Sigmoid colon (tissue), 4 donors: Measurements from ENCODE around the genes PSME2, GMPR2 and LTB4R2.

- PRO-cap, result bidirectional peak, plus-strand start at chr14:24141839, minus-strand start at chr14:24141643
- RAMPAGE, long total RNA, 4 experiments, result no peak in any of the 4 experiments
These were observed 307 bp upstream of the EMC9 start for GRCh38 chr14:24141670-24142125.

GRCh38 chr14:24146461-24147415 is at the start of gene PSME2:
Gene PSME2 (minus strand): TSS chr14:24146610.
- PRO-cap, result bidirectional peak, plus-strand start at chr14:24146751, minus-strand start at chr14:24146610
- RAMPAGE, long total RNA, 4 experiments, result start-site peak on the minus strand in 4 of 4 experiments, at chr14:24146593-24147306 at its widest, 15 to 867 reads per replicate

- PRO-cap, result no peak
- RAMPAGE, long total RNA, 4 experiments, result no peak in any of the 4 experiments
These were observed 5.2 kb upstream of the REC8 start for GRCh38 chr14:24166682-24167128.

DNA sequence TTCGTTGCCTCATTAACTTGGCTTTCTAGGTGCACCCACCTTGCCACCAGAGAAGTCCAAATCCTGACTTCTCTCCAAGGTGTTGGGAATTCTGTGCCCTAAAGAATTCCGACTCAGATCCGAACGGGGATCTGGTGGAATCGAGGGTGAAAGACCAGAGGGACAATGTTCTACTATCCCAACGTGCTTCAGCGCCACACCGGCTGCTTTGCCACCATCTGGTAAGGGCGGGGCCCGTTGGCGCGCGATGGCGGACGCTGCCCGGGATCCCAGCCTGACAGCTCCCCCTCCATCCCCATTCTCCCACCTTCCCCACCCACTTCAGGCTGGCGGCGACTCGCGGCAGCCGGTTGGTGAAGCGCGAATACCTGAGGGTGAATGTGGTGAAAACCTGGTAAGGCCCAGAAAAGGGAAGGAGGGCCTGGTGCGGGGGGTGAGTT is 528 bp downstream of the REC8 start:
- PRO-cap, result no peak
- RAMPAGE, long total RNA, 4 experiments, result no peak in any of the 4 experiments

GRCh38 chr14:24177614-24178109 is 5.8 kb downstream of the REC8 start:
- PRO-cap, result no peak
- RAMPAGE, long total RNA, 4 experiments, result no peak in any of the 4 experiments

DNA sequence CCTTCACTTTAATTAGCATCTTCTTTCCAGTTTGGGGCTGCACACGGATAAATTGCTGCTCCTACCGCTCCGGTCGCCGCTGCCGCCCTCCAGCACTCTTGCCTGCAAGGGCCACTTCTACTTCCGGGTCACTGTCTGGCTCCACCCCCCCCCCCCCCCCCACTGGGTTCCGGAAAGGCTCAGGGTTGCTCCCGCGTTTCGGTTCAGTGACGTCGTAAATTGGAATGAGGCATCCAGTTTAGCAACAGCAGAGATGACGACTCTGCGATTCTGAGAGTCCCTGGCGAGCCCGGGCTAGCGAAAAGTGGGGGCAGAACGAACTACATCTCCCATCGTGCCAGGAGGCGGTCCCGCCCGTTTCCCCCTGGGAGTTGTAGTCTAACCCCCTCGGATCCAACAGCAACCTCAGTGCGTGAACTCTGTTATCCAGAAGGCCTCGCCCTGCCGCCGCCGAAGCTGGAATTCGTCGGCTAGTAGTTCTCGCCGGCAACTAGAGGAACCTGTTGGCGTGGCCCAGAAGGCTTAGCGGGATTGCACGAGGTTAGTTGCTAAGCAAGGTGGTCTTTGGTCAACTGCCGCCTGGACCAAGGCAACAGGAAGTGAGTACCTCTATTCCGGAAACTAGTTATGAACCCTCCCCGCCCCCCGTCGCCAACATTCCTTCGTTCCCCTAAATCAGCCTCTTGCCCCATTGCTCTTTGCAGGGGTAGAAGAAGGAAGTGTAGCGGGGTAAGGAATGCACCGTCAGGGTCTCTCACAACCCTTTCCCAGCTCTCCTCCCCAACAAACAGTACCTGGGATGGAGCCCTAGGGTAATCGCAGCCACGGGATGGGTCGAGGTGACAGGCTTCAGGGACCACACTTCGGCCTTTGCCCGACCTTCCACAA is at the start of gene GMPR2:
Gene GMPR2, plus strand, starts transcription at position 681 of the 888 bp plus-strand sequence.
- PRO-cap, result bidirectional peak, plus-strand start at position 209 of the sequence, minus-strand start at position 81 of the sequence
- RAMPAGE, long total RNA, 4 experiments, result start-site peak on the plus strand in 4 of 4 experiments, centred at positions 228 to 692 of the sequence, 13 to 88 reads per replicate; start-site peak on the minus strand in 4 of 4 experiments, centred at positions 79 to 105 of the sequence, 564 to 2,040 reads per replicate

GRCh38 chr14:24243255-24243916 is 963 bp upstream of the TINF2 start:
- PRO-cap, result no peak
- RAMPAGE, long total RNA, 4 experiments, result no peak in any of the 4 experiments

DNA sequence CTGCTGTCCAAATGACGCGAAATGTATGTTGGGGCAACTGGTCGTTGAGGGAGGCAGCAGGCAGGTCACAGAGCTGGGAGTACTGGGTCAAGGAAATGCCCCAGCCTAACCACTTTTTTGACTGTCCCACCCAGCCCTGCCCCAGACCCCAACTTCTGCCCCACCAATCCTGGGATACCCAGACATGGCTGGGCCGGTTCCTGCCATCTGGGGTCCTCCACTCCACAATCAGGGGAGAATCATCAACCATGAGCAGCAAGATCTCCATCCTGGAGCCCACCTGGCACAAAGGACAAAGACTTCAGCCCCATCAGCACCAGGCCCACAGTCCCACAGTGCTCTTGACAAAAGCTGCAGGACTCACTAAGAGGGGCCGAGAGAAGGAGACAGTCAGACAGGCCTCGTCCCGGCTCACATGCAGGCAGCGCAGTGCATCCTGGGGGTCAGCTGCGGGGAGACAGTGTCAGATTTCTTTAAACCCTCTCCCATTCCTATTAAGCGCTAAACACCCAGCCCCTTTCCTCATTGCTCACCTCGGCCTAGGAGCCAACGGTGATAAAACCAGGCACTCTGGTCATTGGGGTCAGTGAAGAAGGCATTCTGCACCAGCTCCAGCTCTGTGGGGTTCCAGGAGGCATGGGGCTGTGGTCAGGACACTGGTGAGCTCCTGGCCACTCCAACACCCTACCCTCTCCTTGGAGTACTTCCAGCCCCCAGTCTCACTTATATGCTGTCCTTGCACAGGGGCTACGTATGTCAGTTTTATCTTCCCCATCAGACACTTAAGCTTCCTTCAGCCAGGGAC is 2.6 kb downstream of the RABGGTA start:
- PRO-cap, result no peak
- RAMPAGE, long total RNA, 4 experiments, result no peak in any of the 4 experiments

DNA sequence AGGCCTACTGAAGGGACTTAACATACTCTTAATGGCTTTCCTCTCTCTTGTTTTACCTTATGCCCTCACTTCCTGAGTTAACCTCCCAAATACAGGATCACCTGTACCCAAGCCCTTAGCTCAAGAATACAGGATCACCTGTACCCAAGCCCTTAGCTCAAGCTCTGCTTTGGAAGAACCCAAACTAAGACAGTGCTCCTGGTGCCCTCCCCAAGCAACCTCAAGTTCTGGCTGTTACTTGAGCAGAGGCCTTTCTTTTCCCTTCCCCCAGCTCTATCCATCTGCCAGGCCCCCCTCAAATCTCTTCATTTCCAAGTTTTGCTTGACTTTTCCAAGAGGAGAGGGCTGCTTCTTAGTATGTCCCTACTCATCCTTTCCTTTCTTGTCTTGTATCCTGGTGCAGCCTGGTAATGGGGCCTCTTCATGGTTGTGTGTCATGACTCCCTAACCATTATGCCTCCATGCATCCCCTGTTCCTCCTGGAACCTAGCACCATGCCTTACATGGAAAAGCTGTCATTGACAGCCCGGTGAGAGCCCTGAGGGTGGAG is 687 bp upstream of the LTB4R2 start:
- PRO-cap, result no peak
- RAMPAGE, long total RNA, 4 experiments, result no peak in any of the 4 experiments

- PRO-cap, result no peak
- RAMPAGE, long total RNA, 4 experiments, result no peak in any of the 4 experiments
These were observed at the start of gene LTB4R2 for GRCh38 chr14:24309792-24310541. Gene LTB4R2 (plus strand): TSS chr14:24310140.

DNA sequence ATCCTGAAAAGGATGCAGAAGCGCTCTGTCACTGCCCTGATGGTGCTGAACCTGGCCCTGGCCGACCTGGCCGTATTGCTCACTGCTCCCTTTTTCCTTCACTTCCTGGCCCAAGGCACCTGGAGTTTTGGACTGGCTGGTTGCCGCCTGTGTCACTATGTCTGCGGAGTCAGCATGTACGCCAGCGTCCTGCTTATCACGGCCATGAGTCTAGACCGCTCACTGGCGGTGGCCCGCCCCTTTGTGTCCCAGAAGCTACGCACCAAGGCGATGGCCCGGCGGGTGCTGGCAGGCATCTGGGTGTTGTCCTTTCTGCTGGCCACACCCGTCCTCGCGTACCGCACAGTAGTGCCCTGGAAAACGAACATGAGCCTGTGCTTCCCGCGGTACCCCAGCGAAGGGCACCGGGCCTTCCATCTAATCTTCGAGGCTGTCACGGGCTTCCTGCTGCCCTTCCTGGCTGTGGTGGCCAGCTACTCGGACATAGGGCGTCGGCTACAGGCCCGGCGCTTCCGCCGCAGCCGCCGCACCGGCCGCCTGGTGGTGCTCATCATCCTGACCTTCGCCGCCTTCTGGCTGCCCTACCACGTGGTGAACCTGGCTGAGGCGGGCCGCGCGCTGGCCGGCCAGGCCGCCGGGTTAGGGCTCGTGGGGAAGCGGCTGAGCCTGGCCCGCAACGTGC is 4.6 kb downstream of the LTB4R start:
- PRO-cap, result no peak
- RAMPAGE, long total RNA, 4 experiments, result no peak in any of the 4 experiments

- PRO-cap, result bidirectional peak, plus-strand start at chr14:24366868, minus-strand start at chr14:24366652; unidirectional peak, plus-strand start at chr14:24367251
- RAMPAGE, long total RNA, 4 experiments, result no peak in any of the 4 experiments
These were observed 1.3 kb upstream of the NFATC4 start for GRCh38 chr14:24366546-24367271.

- PRO-cap, result no peak
- RAMPAGE, long total RNA, 4 experiments, result no peak in any of the 4 experiments
These were observed 10.2 kb downstream of the NFATC4 start for GRCh38 chr14:24378195-24378624.

- PRO-cap, result no peak
- RAMPAGE, long total RNA, 4 experiments, result no peak in any of the 4 experiments
These were observed 28.4 kb downstream of the STXBP6 start for GRCh38 chr14:25021367-25022162.

GRCh38 chr14:25182662-25183199 is 132.8 kb upstream of the STXBP6 start:
- PRO-cap, result no peak
- RAMPAGE, long total RNA, 4 experiments, result no peak in any of the 4 experiments

DNA sequence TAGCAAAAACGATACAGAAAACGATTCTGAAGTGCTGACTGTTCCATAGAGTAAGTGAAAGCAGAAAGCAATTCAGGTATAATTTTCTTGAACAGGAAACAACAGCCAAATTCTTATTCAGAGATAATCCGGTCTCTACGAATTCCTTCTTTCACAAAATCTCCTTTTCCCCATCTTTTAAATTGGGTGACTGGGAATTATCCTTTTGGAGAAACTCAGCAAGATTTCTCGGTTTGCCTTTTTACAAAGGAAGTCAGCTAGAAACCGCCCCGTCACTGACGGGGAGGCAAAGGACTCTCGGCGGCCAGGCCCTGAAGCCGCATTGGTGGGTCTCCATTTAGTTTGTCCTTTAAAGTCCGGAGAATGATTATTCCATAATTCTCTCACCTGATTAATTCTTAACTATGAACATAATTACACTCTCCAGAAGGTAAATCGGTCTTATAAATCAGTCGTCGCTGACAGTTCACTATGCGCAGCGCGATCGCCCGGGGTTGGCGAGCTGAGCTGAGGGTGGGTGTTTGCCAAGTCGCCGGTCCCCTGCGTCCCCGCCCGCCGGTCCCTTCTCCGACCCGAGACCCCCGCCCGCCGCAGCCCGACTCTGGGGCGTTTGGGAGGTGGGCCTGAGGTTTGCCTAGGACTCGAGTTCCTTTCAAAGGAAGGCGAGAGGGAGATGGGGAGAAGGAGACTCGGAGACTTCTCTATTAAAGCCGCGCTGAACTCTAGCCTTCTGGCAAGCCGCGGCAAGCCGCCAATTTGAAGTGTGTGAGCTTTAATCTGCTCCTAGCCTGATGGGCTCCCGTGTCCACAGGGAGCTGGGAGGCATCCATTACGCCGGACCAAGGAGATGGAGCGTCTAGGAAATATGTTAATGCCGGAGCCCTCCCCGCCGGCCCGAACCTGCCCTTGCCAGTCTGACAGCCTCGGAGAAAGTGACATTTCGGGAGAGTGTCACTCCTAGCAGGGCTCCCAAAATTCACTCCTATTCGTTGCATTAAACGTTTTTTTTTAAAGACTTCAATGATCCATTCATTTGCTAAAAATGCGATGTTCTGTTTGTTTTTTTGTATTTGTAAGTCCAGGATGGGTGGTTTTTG is 393.0 kb downstream of the NOVA1 start:
- PRO-cap, result no peak
- RAMPAGE, long total RNA, 4 experiments, result no peak in any of the 4 experiments

GRCh38 chr14:26538677-26539344 is 59.0 kb downstream of the NOVA1 start:
- PRO-cap, result no peak
- RAMPAGE, long total RNA, 4 experiments, result start-site peak on the minus strand in 1 of 4 experiments, at chr14:26538836-26539373 at its widest, 17 reads per replicate

DNA sequence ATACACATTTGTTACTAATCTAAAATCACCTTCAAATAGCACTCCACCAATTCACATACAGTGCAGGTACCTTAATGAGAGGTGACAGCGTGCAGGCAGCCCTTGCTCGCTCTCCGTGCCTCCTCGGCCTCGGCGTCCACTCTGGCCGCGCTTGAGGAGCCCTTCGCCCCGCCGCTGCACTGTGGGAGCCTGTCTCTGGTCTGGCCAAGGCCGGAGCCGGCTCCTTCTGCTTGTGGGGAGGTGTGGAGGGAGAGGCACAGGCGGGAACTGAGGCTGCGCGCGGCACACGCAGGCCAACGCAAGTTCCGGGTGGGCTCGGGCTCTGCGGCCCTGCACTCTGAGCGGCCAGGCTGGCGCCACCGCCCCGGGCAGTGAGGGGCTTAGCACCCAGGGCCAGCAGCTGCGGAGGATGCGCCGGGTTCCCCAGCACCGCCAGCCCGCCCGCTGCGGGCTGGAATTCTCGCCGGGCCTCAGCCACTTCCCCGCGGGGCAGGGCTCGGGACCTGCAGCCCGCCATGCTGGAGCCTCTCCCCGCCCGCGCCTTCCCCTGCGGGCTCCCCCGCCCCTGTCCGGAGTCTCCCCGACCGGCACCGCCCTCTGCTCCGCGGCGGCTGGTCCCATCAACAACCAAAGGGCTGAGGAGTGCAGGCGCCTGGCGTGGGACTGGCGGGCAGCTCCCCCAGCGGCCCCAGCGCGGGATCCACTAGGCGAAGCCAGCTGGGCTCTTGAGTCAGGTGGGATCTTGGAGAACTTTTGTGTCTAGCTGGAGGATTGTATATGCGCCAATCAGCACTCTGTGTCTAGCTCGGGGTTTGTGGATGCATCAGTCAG is 921.3 kb upstream of the FOXG1 start:
- PRO-cap, result no peak
- RAMPAGE, long total RNA, 4 experiments, result no peak in any of the 4 experiments

GRCh38 chr14:28767308-28768445 is 1.1 kb downstream of the FOXG1 start:
- PRO-cap, result no peak
- RAMPAGE, long total RNA, 4 experiments, result no peak in any of the 4 experiments

DNA sequence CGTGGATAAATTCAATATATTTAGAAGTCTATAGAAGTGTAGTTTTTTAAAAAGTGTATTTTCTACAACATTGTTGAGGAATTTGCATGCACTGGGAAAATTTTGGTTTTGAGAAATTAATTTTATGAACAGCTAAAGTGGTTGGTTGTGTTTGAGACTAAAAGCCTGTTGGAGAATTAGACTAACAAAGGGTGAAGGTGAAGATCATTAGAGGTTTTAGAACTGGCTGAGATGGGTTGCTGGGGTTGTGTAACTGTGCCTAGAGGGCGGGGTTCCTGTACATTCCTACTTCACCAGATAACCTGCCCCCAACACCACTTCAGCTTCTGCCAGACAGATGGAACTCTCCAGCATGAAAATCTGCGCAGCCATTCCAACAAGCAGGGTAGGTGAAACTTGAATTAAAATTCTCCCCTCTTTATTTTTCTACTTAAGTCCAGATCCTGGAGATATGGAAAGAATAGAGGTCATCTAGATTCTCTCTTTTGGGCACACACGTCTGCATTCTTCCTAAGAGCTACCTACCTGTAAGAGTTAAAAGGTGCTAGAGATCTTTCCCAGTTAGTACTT is 6.0 kb downstream of the FOXG1 start:
- PRO-cap, result no peak
- RAMPAGE, long total RNA, 4 experiments, result no peak in any of the 4 experiments